SJSA1 (cell line): Measurements from ENCODE around the gene BACE2.

DNA sequence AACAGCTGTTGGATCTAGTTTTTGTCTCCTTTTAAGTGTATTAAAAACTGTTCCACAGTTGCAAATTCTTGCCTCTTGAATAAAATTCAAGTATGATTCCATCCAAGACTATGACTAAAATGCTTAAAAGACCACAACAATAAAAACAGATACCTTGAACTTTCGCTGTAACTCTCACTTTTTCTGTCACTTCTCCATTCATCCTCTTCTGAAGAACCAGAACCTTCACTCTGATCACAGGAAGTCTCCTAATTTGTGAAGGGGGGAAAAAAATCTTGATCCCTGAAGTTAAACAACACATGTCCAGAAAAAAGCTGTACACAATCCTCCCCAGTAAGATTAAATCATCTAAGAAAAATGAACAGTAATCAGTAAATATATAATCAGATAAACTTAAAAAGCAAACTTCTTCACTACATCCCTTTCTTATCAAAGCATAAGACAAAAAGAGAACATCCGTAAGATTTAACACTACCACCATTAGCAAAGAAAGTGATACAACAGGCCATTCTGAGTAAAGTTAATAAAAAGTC, 55.1 kb upstream of the PSMG1 start:
- RAMPAGE, long total RNA, result no peak

- RAMPAGE, long total RNA, result no peak
These were observed 49.0 kb downstream of the BRWD1 start for GRCh38 chr21:39264193-39265088.

GRCh38 chr21:39347527-39348095, 1.3 kb downstream of the HMGN1 start:
- RAMPAGE, long total RNA, result no peak

DNA sequence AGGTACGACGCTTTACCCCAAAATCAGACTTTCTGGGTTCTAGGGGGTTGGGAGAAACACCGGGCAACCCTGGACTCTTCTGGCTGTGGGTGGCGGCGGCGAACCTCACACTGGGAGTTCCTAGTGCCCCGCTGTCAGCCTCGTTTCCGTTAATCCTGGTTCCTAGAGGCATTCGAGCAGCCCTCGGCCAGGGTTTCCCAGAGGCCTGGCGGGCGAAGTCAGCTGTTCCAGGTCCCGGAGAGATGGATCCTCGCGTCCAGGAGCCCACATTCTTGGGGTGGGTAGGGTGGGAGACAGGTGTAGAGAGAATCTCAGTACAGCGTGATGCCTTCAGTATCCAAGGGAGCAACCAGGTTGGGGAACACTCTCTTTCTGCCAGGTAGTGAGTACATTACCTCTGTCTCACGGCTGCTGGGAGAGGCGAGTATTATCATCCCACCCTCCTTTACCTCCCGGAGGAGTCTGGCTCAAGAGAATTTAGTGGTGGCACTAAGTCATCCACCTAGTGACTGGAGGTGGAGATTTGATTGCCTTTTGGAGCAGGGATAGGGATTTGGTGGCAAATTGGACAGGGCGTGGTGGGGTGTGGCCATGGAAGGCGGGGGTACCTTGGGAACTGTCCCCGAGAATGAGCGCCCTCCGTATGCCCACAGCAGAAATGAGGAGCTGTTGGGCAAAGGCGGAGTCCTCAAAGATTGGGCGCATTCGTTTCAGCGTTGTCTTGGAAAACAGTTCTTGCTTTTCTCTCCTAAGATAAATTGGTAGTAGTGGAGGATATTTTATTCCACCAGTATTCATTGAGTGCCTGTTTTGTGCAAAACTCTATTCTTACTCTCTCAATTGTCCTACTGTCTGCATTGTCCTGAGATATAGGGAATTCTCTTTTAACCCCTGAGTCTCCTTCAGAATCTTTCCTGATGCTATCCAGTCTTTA, 786 bp downstream of the GET1 start:
- RAMPAGE, long total RNA, result no peak

GRCh38 chr21:39686489-39686858, 58.5 kb upstream of the IGSF5 start:
- RAMPAGE, long total RNA, result no peak

DNA sequence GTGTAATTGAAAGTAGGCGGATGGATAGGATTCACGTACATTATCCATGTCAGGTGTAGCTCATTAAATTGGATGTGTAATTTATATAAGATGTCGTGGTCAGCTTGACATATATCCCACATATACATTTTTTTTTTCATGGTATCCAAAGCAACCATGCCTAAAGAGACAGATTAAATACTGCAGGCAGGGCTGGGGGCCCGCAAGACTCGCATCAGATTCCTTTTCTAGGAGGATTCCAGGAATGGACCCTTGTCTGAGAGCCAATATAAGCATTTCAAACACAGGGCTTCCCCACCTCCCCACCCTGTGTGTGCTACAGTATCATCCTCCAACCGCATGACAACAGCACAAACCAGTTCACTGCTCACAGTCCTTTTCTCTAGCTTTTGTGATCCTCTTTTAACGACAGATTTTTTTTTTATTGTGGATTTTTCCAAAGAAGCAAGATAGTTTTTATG, 321.0 kb downstream of the PCP4 start:
- RAMPAGE, long total RNA, result no peak

DNA sequence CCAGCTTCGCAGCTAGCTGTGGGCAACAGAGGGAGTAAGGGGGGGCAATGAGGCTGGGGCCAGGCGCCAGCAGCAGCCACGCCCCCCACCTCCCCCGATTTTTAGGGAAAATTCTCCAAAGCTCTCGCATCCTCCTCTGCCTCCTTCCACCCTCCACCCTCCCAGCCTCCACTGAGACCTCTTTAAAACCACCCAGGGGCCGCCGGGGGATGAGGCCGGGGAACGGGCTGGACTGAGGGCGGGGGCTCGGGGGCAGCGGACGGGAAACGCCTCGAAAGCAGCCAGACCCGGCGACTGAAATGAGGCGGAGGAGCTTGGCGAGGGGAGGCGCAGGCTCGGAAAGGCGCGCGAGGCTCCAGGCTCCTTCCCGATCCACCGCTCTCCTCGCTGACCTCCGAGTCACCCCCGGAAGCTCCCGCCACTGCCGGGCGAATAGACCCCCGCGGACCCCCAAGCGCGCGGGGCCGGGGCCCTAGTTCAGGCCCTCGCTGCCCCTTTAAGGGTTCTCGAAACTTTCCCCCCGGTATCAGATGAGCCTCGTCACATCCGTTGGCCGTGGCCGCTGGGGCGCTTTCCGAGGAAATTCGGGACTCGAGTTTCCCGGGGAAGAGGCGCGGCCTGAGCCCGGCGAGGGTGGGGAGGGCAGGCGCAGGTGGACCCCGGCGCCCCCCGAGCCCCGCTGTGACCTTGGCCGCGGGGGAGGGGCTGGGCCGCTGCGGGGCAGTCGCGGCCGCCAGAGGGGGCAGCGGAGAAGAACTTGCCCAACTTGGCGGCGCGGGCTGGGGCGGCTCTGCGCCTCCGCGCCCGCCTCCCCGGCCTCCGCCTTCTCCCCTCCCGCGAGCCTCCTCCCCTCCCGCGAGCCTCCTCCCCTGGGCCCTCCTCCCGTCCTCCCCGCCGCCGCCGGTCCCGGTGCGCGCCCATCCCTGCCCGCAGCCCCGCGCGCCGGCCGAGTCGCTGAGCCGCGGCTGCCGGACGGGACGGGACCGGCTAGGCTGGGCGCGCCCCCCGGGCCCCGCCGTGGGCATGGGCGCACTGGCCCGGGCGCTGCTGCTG, at the start of gene BACE2:
TSS of gene BACE2 (plus strand) at position 920 of the 1,053 bp plus-strand sequence.
- RAMPAGE, long total RNA, result no peak

DNA sequence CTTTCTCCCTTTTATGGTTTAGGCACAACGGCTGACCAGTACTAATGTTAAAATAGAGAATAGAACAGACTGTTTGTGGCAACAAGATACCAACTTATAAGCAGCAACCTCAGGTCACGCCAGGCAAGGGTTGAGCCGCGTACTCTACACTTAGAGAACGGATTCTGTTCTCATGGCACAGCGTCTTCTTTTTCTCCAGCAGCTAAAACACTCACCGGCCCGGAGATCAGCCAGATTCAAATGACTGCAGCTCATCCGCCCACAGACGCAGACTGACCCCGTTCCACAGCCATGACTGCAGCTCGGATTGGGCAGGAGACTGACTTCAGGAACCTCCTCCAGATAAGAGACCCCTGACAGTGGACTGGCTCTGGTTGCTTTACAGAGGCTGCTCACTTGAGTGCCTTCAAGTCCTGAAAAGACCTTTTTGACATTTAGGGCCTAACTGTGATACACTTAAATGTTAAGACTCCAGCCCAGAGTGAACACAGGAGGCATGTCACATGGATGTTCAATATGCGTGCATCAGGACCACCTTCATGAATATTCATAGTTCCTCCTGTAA, 42.4 kb downstream of the BACE2 start:
- RAMPAGE, long total RNA, result no peak

DNA sequence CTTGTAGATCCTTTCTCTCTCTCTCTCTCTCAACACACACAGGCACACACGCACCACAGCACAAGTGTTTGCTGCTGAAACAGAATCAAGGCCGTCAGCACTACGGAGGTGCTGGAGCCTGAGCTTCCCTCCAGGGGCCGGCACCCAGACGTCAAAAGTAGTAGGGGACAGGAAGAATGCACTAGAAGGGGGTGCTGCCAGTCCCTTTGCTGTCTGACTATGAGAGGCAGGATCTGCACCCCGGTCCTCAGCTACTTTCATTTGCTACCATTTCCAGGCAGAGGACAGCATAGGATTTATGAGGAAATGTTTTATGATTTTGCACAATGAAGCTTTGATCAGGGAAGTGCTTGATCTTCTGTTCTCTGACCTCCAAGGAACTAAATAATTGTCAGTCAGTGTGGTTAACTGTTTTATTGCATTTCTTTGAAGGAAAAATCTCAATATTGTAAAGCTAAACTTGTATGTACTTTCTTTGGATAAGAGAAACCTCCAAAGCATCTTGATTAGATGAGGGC, 74.2 kb upstream of the FAM3B start:
- RAMPAGE, long total RNA, result no peak

GRCh38 chr21:41251019-41251244, 65.7 kb upstream of the FAM3B start:
- RAMPAGE, long total RNA, result no peak

- RAMPAGE, long total RNA, result no peak
These were observed 5.5 kb downstream of the FAM3B start for GRCh38 chr21:41322046-41322636.

GRCh38 chr21:41387115-41387910, 25.5 kb downstream of the MX2 start:
- RAMPAGE, long total RNA, result no peak

DNA sequence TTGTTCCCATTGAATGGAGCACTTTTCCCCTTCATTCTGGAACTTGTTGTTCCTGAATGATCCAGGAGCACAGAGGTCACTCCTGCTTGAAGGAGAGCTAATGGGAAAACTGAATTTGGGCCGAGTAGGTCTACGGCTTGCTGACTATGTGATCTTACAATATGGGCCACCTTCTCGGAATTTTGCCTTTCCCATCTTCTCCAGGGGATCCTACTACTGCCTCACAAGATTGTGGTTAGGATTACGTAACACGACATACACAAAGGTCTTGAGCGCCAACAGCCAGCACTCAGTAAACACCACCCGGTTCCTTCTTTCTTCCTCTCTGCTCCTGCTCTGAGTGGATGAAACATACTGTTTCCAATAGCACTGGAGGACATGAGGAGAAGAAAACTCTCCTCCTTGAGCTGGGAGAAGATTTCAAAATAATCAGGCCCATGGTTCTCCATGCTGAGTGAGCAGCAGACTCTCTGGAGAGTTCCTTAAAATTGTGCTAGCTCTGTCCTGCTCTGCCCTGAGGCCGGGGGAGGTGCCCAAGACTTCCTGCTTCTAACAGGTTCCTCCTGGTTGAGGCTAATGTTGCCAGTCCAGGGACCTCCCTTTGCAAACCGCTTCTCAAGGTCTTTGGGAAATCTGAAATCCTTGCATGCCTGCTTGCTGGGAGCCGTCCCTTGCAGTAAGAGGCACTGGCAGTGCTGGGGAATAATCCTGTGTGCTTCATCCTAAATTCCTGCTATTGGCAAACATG, 29.5 kb upstream of the MX1 start:
- RAMPAGE, long total RNA, result no peak

GRCh38 chr21:41502004-41502258, 6.0 kb downstream of the TMPRSS2 start:
- RAMPAGE, long total RNA, result no peak

DNA sequence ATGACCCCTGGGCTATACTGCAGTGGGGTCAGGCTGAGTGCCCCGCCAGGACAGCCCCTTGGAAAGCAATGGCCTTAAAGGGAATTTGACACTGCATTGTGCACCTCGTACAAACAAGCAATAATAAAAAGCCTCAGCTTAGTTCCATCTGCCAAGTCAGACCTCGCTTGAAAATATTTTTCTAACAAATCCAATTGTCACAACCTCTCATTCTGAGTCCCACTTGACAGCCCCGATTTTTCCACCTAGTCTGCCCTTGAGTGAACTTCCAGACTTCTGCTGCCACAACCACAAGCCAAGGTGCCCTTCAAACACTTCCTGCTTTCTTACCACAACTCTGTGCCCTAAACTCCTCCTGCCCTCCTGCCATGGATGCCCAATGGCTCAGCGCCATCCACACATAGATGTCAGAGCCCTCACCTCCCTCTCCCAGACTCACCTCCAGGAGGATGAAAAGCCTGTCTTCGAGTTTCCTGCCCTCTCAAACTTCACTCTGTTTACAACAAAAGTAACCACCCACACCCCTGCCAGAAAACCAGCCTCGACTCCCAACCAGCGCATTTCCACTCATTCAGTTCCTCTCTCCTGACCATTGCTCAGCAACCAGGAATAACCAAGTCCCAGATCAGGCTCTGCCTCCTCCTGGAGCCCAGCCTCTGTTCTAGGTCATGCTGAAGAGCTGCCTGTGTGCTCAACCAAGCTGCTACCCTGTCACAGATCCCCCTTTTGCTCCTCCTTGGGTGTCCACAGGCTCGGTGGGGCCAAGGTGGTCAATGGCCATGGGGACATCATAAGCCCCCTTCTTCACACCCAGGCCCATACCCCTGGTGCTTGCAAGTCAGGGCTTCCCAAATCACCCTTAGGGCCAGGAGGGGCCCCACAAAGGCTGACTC, 3.8 kb downstream of the TMPRSS2 start:
- RAMPAGE, long total RNA, result no peak

- RAMPAGE, long total RNA, result no peak
These were observed 71.9 kb upstream of the TMPRSS2 start for GRCh38 chr21:41579625-41580557.

DNA sequence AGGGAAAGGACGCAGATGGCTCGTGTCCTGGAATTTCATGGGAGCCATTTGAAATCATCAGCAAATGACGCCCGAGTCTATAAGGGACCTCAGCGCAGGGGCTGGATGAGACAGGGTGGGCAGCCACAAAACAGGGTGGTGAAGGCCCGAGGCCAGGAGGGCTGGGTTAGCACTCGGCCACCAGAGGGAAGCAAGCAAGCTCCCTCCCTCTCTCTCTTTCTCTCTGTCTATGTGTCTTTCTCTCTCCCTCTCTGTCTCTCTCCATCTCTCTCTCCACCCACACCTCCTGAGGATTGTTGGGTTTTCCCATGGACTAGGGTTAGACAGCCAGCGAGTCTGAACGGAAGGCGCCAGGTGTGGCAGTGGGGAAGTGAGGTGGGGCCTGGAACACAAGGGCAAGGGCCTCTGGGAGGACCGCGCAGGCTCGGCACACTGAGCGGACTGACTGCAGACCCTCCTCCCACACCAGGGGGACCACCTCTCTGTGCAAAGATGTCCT, 73.7 kb upstream of the TMPRSS2 start:
- RAMPAGE, long total RNA, result no peak

GRCh38 chr21:41678863-41679379, 87.9 kb downstream of the RIPK4 start:
- RAMPAGE, long total RNA, result no peak

GRCh38 chr21:41783467-41783705, 16.5 kb upstream of the RIPK4 start:
- RAMPAGE, long total RNA, result no peak

DNA sequence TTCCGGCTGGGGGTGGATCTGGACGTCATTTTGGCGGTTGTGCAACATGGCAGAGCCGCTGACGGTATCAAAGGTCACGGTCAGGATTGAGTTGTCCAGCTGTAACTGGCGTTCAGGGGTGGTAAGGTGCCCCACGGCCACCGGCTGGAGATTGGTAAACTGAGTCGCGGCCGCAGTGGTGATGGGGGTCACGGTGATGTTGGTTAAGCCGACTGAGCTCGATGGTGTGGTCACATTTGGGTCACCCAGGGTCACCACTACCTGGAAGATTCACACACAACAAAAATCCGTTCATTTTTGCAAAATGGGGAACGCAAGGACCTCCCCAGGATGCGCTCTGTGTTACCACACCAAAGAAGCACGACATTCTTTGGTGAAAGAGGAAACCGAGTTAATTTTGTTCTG, 34.6 kb upstream of the RIPK4 start:
- RAMPAGE, long total RNA, result no peak